ENCODE measurements around a stretch of chr3.

- RRBS, 2 experiments: no CpG with 5 or more reads among the region's 7 CpGs
These were observed 25.0 kb upstream of the FLNB start for GRCh38 chr3:57983169-57983595.

GRCh38 chr3:58236927-58237080 is 788 bp upstream of the ABHD6 start:
- RRBS, 2 experiments: no CpG with 5 or more reads among the region's 11 CpGs

- RRBS, 2 experiments: 2% methylated on average over 14 of the region's 34 CpGs
These were observed 687 bp downstream of the ABHD6 start for GRCh38 chr3:58238183-58238774.

DNA sequence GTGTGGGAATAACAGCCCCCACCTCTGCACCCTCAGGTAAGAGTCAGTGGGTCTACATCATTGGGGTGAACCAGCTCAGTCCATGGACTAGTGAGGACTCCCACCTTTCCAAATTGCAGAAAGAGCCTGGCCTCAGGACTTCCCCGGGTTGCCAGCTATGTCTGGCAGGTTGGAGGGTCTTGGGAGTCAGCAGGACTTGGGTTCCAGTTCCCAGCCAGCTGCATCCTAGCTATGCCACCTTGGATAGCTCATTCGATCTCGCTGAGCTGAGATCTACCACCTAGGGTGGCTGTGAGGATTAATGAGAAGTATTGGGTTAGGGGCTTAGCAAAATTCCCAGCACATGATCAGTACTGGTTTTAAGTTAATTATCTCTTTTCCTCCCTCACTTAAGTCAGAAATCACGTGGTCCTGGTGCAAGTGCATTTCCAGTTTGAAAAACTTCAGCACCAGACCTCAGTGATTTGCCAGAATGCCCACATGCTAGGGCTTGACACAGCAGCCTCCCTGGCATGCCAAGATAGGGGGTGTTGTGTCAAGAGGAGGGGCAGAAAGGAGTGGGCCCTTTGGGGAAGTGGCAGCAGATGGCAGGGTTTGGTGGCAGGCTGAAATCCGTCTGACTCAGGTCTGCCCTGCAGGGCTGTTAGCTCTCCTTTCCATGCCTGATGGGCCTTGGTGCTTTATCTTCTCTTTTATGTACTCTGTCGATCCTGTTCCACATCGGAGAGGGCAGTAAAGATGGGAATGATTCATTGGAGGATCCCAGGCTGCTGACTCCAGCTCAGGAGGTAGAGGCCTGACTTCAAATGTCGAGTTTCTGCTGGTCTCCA is 23.2 kb downstream of the PXK start:
- RRBS, 2 experiments: no CpG with 5 or more reads among the region's 8 CpGs

DNA sequence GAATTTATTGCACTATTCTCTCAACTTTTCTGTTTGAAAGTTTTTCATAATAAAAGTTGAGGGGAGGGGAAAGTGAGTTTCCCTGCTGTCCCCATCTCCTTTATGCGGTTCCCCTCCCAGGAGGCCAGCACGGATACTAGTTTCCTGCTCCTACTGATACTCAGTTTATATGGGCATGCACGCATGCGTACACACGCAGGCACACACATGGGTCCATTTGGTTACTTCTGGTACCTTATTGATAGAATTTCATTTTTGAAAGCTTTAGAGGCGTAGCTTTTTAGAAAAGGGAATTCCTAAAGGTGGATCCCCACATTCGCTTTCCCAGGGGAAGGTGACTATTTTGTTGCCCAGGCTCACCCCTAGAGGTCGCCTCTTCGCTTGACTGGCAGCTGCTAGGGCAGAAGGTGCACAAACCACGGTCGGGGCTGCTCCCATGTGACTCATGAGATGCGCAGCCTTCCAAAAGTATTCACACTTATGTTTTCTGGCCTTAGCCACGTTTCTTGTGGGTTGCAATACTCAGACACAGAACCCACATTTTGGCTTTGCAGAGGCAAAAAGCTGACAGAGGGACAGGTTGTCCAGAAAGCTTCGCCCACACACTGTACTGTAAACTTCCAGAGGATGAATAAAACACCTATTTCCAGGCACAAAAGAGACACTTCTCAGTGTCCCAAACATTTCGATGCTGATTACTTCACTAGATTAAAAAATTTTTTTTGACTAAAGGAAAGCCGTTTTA is 28.2 kb upstream of the KCTD6 start:
- RRBS, 2 experiments: no CpG with 5 or more reads among the region's 16 CpGs

DNA sequence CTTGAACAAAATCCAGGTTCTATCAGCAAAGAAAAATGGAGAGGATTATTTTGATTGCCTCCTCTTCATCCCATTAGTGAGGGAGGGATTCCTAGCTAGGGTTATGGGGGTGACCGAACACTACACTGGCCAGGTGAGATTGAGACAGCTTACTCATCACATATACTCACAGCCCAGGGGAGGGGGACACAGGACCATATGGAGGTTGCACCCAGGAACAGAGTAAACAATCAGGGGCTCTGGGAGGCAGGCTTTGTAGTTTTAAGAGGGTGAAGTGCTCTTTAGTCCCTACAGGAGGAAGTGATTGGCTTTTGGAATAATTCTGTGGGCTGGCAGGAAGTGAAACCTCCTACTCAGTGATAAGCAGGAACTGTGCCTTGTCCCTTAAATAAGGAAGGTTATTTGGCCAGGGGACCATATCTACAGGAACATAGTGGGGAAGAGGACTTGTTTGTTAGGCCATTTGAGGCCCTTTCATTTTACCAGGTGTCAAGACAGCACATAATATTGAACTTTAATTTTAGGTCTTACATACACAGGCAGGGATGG is 17.5 kb upstream of the KCTD6 start:
- RRBS, 2 experiments: no CpG with 5 or more reads among the region's 1 CpG

- RRBS, 2 experiments: no CpG with 5 or more reads among the region's 8 CpGs
These were observed 3.5 kb downstream of the FAM107A start for GRCh38 chr3:58573540-58574170.

- RRBS, 2 experiments: no CpG with 5 or more reads among the region's 5 CpGs
These were observed 1.2 kb downstream of the FAM3D start for GRCh38 chr3:58665130-58665965.

GRCh38 chr3:59424655-59425252 is 374.9 kb upstream of the CFAP20DC start:
- RRBS, 2 experiments: no CpG with 5 or more reads among the region's 3 CpGs

DNA sequence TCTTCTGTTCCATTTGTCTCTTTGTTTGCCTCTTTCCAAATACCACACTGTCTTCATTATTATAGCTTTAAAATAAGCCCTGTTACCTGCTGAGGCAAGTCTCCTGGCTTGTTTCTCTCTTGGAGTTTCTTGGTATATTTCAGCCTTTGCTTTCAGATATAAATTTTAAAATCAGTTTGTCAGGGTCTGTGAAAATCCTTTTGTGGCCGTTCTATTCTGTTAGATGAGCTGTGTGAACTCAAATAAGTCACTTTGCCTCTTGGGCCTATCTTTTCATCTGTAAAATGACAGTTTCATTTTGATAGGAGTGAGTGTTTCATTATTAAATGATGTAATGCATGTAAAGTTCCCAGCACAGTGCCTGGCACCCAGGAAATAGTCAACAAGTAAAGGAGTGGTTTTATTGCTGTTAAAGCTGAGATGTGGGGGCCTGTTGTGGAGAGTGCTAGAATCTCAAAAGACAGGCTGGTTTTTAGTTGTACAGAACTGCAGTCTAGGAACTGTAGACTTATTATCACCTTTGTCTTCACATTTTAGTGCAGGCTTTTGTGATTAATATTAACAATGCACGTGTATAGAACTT is 394.4 kb upstream of the CFAP20DC start:
- RRBS, 2 experiments: no CpG with 5 or more reads among the region's 2 CpGs

DNA sequence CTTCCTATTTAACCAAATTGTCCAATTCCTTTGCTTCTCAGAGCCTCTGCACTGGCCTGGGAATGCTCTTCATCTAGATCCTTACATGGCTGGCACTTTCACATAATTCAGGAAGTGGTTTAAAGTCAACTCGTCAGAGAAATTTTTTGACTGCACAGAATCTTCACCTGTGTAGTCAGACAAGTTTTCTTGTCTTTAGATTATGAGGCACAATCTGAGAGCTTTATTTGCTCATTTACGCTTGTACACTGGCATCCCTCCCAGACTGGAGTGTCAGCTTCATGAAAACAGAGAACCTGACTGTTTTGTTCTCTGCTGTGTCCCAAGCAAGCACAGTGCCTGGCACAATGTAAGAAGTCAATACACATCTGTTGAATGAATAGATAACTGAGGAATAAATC is 846.1 kb upstream of the CFAP20DC start:
- RRBS, 2 experiments: no CpG with 5 or more reads among the region's 2 CpGs

- RRBS, 2 experiments: no CpG with 5 or more reads among the region's 2 CpGs
These were observed 783.9 kb downstream of the FHIT start for GRCh38 chr3:60467165-60467919.

- RRBS, 2 experiments: no CpG with 5 or more reads among the region's 2 CpGs
These were observed 781.7 kb downstream of the FHIT start for GRCh38 chr3:60469469-60469989.

DNA sequence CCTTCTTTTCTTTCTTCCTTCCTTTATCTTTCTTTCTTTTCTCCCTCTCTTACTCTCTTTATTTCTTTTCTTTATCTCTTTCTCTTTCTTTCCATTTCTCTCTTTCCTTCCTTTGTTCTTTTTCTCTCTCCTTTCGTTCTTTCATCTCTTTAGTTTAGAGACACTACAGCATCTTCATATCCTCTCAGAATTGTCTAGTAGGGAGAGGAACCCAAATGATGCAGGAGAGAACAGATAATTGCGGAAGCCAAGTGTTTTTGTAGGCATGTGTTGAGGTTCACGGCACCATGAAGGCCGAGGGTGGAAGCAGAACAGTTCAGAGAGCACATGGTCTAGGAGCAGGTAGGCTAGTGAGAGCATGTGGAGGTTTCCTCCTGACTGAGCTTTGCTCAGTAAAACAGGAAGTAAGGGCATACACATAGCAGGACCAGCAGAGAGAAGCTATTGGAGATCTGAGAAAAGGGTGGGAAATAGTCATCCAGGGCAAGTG is 491.2 kb downstream of the FHIT start:
- RRBS, 2 experiments: no CpG with 5 or more reads among the region's 4 CpGs

DNA sequence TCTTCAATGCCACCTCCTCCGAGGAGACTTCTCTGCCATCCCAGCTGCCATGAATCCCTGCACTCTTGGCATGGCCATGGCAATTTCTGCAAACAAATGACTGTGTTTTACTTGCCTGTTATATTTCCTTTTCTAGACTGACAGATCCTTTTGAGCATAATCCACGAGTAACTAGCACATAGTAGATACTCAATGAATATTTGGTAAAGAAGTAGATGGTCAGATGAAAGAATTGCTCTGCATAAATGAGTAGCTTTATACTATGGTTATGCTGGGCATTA is 446.5 kb downstream of the FHIT start:
- RRBS, 2 experiments: no CpG with 5 or more reads among the region's 2 CpGs

- RRBS, 2 experiments: no CpG with 5 or more reads among the region's 1 CpG
These were observed 318.6 kb downstream of the FHIT start for GRCh38 chr3:60932686-60933035.

DNA sequence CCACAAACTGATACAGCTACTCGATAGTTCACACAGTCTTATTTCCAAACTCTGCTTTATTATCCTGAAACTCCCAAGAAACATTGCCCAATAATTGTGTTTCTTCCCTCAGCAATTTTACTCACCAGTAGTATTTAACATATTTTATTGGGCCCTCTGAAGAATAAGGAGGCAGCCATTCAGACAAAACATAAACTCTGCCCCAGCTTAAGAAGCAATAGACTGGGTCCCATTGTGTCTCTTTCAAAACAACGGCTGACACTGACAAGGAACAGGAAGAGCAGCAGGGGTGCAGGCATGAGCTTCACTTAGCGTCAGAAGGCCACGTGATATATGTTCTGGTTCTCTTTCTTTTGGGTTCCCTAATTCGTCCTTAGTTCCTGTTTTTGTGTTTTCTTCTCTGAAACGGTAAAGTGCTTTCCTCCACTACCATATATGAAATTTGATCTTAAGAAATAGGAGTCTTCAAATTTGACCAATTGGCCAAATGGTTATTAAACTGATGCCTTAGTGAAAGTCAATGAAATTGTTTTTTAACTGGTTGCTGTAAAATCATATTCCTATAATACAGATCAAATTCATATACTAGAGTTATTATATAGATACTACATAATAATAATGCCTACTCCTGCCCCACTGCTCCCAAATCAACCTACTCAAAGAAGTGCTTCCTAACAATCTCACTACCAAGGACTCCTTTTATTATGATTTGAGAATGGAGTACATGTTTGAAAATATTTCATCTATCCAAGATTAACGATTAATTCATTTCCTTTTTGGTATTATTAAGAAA is 242.1 kb downstream of the FHIT start:
- RRBS, 2 experiments: no CpG with 5 or more reads among the region's 7 CpGs

DNA sequence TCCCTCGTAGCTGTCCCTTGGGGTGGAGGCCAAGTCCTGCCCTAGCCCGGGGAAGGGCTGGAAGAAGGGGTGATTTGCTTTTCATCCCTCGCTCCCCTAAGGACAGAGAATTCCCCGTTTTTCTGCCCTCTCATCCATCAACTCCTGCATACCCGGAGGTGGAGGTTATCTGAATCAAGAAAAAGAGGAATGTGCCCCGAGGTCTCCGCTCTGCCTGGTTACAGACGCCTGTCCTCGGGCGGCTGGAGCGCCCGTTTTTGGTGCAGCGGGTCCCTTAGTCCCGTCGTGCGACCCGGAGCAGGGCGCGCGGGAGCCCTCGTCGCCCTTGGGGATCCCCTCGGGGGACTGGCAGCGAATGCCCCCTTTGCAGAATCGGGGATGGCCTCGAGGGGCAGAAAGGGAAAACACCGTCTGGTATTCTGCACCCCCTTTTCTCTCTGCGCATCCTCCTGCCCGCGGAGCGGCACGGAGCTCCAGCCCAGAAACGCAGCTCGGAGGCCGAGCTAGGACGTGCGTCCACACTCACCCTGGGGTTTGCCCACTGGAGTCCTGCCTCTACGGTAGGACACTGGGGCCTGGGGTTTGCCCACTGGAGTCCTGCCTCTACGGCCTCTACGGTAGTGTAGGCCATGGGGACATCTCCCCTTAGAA is 2.2 kb downstream of the PTPRG start:
- RRBS, 2 experiments: under 1 to 2% methylated on average over 2 of the region's 40 CpGs

GRCh38 chr3:61680170-61680812 is 118.9 kb downstream of the PTPRG start:
- RRBS, 2 experiments: no CpG with 5 or more reads among the region's 4 CpGs

DNA sequence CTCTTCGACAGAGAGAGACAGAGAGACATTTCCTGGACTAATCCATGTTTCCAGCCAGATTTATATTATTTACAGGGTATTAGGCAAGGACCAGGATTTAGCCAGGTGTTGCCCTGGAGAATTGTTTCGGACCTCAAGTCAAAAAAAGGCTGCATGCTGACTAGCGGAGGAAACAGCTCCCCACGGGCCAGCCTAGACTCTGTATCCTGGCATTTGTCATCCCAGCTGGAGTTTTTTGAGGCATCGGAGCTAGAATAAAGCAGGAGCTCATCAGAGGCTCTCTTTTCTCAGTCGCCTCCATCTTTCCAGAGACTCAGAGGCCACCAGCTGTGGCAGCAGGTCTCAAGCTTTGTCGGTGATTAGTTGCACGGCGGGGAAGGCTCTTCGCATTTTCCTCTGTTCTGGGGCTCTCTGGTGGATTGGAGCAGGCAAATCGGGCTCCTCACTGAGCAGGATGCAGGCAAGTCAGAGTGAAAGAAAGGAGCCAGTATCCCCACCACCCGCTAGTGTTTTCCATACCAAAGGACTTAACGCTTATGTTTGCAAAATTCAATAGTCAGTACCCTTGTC is 126.9 kb downstream of the PTPRG start:
- RRBS, 2 experiments: no CpG with 5 or more reads among the region's 13 CpGs